ENCODE data around the genes ACIN1, CIROP, EFS, CMTM5, MYH6 and ZFHX2.

DNA sequence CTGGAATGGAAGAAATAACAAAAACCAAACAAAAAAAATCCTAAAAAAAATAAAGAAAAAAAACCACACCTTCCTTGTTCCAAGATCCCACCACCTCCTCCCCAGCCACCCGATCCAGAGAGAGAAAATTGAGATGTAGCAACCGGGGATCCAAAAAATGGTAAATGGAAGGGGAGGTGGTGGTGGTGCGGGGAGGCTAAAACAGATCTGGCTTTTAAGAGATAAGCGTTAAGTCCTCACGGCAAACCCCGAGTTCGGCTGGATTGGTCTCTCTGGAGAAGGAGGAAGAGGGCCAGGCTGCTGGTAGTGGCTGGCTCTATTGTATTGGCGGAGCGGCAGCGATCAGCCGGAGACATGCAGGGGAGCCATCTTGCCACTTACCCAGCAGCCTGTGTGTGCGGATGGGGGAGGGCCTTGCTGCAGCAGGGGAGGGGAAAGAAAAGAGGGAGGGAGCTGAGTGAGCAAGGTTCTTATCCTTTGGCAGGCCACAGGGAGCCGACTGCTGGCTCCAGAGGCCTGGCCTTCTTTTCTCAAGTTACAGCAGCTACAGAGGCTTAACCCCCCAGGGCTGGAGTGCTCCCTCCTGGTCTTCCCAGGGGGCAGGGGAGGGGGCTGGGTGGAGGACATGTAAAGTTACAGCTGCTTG, 14.0 kb upstream of the CDH24 start:
- PRO-cap = no peak
- RAMPAGE, long total RNA, 4 experiments = start-site peak on the minus strand in 1 of 4 experiments, centred at position 385 of the sequence, 90 reads per replicate

DNA sequence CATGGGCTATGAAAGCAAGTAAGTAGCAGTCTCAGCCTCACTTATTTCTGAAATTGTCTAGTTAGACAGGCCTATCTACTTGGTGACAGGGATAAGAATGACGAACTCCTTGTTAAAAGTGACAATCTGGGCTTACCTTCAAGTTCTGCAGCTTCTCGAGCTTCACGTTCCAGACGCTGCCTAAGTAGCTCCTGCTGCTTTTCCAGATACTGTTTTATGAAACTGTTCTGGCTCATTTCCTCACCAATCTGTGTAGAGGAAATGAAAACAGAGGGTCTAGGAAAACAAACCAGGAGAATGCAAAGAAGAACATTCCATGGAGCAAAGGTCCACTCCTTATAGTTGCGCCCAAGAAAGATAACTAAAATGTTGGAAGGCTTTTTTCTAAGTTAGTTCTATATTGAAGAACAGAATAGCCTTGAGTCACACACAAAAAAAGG, 4.5 kb downstream of the ACIN1 start:
- PRO-cap = no peak
- RAMPAGE, long total RNA, 4 experiments = start-site peak on the minus strand in 1 of 4 experiments, centred at position 160 of the sequence, 79 reads per replicate

DNA sequence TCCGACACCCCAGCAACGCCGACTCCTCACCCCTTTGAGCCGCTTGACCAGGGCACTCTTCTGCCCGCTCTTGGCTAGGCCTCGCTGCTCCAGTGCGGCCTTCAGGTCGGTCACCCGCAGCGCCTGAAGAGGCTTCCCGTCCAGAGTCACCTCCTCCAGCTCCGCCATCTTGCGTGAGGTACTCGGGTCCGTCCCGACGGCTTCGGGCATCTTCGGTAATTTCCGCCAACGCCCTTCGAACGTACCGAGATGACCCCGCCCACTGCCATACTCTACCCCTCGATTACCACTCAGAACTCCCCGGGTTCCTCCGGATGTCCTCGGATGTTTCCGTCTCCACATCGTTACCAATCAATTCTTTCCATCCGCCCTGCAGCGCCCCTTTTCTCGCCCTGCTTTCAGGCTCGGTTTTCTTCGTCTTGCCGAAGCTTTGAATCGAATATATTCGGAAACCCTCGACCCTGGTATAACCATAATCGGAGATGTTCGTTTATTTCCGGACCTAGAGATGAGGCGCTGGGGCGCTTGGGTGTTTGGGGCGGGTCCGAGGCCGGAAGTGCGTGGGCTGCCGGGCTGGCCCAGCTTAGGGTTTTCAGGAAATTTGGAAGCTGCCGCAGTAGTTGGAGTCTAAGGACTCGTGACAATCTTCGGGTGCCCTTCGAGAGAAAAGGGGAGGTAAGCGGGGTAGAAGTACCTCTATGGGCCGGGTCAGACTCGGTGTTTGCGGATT, at the start of gene ACIN1:
Gene ACIN1, minus strand, starts transcription at position 192 of the 730 bp plus-strand sequence.
- PRO-cap = unidirectional peak, minus-strand start at position 171 of the sequence
- RAMPAGE, long total RNA, 4 experiments = start-site peak on the plus strand in 4 of 4 experiments, centred at positions 572 to 594 of the sequence, 41 to 275 reads per replicate; start-site peak on the minus strand in 3 of 4 experiments, centred at positions 161 to 182 of the sequence, 86 to 544 reads per replicate

DNA sequence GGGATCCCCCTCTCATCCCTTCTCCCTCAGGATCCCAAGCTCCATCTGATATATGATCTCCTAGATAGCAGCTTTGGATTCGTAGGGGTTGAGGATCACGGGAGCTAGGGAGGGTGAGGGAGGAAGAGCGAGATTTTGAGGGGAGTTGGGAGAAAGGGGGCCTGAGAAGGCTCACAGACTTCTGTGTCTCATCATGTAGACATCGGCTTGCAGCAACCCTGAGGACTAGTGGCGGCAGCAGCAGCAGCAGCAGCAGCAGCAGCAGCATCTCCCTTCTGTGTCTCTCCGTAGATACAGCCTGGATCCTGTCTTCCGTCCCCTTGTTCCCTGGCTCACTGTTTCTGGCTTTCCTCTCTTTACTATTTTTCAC, at the start of gene CIROP:
Gene CIROP, minus strand, starts transcription at position 337 of the 370 bp plus-strand sequence.
- PRO-cap = no peak
- RAMPAGE, long total RNA, 4 experiments = no peak in any of the 4 experiments

GRCh38 chr14:23121295-23121886, 2.3 kb upstream of the CEBPE start:
- PRO-cap = no peak
- RAMPAGE, long total RNA, 4 experiments = no peak in any of the 4 experiments

DNA sequence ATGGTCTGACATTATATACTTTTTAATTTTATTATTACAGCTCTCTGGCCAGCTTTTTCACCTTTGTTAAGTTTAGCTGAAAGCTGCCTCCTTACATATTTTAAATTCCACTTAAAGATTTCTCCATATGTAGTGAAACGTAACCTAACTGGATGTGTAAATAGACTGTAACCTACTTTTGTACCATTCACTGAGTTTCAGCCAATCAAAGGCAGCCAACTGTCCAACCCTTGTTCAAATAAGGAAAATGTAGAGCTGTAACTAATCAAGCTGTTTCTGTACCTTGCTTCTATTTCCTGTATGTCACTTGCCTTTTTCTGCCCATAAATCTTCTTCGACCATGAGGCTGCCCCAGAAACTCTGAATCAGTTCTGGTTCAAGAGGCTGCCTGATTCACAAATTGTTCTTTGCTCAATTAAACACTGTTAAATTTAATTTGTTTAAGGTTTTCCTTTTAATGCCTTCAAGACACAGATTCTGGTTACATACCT, 6.3 kb downstream of the SLC7A8 start:
- PRO-cap = no peak
- RAMPAGE, long total RNA, 4 experiments = no peak in any of the 4 experiments

DNA sequence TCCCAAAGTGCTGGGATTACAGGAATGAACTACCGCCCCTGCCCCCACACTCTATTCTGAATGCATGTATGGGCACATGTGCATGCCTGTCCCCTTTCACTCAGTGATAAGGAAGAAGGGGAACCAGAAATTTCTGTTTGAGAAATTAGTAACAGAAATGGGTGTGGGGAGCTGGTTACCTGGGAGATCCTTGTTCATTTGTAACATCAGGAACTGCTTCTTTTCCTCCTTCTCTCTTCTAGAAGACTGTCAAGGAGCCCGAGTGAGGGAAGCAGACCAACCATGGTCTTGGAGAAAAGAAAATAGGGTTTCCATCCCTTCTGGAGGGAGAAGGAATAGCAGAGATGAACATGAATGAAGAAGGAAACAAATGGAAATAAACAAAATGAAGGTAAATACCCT, 3.4 kb downstream of the PPP1R3E start:
- PRO-cap = bidirectional peak, plus-strand start at position 241 of the sequence, minus-strand start at position 105 of the sequence
- RAMPAGE, long total RNA, 4 experiments = start-site peak on the plus strand in 3 of 4 experiments, centred at positions 201 to 242 of the sequence, 60 to 120 reads per replicate

DNA sequence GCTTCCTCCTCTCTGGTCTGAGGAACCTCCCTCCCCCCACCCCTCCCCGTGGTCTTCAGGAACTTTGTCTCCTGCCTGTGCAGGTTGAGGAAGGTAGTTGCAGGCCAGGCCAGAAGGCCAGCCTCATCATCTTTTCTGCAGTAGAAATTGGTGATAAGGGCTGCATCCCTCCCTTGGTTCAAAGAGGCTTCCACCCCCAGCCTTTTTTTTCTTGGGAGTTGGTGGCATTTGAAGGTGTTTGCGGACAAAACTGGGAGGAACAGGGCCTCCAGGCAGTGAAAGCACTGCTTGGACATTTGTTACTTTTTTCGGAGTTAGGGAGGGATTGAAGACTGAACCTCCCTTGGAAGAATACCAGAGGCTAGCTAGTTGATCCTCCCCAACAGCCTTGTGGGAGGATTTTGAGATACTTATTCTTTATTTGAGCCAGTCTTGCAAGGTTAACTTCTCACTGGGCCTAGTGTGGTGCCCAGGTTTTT, 3.1 kb downstream of the PABPN1 start:
- PRO-cap = no peak
- RAMPAGE, long total RNA, 4 experiments = start-site peak on the plus strand in 1 of 4 experiments, centred at positions 75 to 218 of the sequence, 16 to 72 reads per replicate

DNA sequence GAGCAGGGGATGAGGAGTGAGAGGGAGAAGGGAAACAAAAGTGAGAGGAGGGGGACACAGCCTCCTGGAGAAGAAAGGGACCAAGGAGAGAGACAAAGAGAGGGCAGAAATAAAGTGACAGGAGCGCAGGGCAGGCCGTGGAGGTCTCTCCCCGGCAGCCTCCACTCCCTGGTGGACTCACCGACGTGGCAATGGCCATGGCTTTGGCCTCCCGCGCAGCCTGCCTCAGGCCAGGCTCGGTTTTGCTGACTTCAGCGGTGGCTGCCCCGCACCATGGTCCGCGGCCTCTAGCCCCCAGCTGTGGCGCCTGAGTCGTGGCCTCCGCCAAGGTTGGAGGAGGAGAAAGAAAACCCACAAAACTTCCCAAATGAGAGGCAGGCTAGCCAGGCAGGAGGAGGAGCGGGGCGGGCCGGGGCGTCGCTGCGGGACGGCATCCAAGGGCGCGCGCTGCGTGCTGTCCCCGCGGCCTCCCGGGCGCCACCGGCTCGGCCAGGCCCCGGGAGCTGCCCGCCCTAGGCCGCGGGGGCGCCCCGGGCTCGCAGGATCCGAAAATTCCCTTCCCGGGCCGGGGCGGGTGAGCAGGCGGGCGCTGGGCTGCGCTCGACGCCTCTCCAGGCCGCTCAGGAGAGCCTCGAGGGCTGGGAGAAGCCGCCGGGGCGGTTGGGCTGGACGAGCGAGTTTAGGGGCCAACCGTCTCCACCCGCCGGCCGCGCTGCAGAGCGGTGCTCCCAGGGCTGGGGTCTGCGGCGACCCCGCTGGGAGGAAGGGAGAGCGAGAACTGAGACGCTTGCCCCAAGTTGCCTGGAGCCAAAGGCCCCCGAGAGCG, at the start of gene EFS:
Gene EFS, minus strand, starts transcription at position 346 of the 826 bp plus-strand sequence.
- PRO-cap = bidirectional peak, plus-strand start at position 480 of the sequence, minus-strand start at position 302 of the sequence; bidirectional peak, plus-strand start at position 693 of the sequence, minus-strand start at position 576 of the sequence
- RAMPAGE, long total RNA, 4 experiments = no peak in any of the 4 experiments

GRCh38 chr14:23376436-23377368, at the start of gene CMTM5:
CMTM5 (plus strand) TSS chr14:23377046.
- PRO-cap = no peak
- RAMPAGE, long total RNA, 4 experiments = no peak in any of the 4 experiments

DNA sequence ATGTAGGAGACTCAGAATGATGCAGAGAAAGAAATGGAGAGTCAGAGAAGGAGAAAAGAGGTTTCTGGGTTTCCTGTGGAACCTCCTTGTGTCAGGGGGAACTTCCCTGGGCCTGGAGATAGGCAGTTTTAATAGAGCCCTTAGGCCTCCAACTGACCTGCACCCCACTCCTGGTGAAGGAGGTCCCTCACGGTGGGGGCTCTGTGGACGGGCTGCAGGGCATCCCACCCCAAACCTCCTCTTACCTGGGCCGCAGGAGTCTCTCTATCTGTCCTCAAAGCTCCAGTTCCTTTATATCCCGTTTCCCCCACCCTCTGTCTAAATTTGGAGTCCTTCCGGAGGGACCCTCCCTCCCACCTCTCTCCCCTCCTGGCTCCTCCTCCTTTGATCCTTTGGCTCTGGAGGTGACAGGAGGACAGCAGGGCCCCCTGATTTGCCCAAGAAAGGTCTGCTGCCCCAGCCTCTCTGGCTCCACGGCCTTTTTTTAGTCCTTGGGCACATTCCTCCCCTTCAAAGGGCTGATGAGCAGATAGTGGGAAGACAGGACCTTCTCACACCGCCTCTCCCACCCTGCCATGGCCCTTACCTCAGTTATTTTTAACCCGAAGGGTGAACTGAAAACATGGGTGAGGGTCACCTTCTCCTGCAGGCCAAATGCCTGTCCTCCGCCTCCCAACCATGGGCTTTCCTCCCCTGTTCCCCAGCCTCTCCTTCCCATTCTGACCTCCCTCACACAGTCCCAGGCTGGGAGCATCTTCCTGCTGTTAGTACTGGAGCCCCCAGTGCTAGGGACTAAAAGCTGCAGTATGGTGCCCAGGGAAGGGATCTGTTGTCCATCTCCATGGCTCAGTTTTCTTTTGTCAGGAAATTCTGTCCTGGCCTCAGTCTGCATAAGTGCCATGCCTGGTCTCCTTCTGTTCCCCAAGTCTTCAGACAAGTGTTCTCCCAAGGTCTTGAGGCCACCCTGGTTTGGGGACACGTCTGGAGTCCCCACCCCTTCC, at the start of gene MYH6:
Gene MYH6, minus strand, starts transcription at position 266 of the 1,001 bp plus-strand sequence.
- PRO-cap = no peak
- RAMPAGE, long total RNA, 4 experiments = no peak in any of the 4 experiments

GRCh38 chr14:23436795-23437412, 1.4 kb upstream of the MYH7 start:
- PRO-cap = no peak
- RAMPAGE, long total RNA, 4 experiments = no peak in any of the 4 experiments

DNA sequence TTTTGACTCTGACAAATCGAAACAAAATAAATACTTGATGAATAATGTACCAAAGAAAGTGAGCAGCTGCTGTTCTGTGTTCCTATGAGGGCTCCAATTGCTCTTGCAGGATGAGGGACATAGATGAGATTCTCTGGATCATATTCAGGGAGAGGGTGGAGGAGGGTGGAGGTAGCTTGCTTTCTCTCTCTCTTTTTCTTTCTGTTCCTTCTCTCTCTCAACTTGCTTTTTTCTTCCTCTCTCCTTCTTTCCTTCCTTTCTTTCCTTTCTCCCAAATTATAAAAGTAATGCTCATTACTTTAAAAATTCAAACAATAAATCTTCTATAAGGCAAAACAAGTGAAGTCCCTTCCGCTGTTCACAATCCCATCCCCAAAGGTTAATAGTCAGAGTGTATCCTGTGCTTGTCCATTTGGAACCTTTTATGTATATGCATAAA, 8.9 kb upstream of the MYH7 start:
- PRO-cap = no peak
- RAMPAGE, long total RNA, 4 experiments = no peak in any of the 4 experiments

- PRO-cap = no peak
- RAMPAGE, long total RNA, 4 experiments = no peak in any of the 4 experiments
Observed at GRCh38 chr14:23512779-23513380, 38.7 kb downstream of the ZFHX2 start.

DNA sequence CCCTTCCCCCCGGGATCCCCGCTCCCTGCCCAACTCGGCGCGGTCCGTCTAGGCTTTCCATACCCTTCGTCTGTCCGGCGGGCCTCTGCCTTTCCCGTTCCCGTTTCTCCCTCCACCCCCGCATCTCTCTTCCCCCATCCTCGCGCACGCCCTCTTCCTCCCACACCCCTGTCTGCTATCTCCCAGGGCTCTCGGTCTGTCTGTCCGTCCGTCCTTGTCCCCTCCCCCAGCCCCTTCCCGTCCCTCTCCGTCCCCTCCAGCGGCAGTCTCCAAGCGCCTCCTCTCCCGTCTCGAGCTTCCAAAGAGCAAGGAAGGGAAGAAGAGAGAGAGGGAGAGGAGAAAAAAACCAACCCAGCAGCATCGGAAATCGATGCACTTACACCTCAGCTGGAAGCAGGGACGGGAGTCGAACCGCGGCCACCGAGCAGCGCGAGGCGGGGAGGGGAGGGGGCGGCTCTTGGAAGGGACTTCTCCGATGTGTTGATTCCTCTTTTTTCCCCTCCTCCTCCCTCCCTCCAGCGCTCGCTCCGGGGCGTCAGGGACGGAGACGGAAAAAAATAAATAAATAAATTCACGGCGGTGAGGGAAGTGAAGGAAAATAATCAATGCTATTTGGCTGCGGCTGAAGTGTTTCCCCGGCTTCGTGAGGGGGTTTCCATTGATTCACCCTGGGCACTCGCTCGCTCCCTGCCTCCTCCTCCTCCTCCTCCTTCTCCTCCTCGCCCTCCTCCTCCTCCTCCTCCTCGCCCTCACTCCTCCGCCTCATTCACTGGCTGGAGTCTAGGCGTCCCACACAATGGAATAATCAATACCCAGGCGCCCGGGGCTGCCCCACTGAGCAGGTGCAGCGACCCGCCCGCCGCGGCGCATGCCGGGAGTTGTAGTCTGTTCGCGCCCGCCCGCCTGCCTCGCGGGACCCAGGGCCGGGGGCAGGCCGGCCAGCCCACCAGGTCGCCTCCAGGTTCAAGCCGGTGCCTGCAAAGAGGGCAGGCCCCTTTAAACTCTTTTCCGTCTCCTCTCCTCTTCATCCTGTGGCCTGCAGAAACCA, at the start of gene ZFHX2:
Gene ZFHX2, minus strand, starts transcription at position 803 of the 1,048 bp plus-strand sequence.
- PRO-cap = unidirectional peak, minus-strand start at position 721 of the sequence
- RAMPAGE, long total RNA, 4 experiments = no peak in any of the 4 experiments

GRCh38 chr14:23931762-23932134, 21.8 kb upstream of the DHRS4 start:
- PRO-cap = no peak
- RAMPAGE, long total RNA, 4 experiments = no peak in any of the 4 experiments

DNA sequence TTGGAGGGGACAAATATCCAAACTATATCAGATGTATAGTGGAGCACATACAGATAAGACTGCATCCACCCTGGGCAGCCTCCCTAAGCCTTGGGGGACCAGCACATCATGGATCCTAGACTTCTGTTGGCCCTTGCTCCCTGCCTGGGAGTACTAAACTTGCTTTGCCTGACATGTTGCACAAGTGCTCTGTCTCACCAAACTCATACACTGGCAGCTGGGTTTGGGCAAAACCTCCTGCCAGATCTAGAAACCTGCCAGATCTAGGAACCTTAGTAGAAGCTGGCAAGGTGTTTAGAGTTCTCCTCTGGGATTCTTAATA, 18.4 kb upstream of the DHRS4 start:
- PRO-cap = unidirectional peak, minus-strand start at position 145 of the sequence
- RAMPAGE, long total RNA, 4 experiments = no peak in any of the 4 experiments

GRCh38 chr14:24005965-24006483, 17.3 kb downstream of the DHRS4L2 start:
- PRO-cap = no peak
- RAMPAGE, long total RNA, 4 experiments = no peak in any of the 4 experiments

- PRO-cap = no peak
- RAMPAGE, long total RNA, 4 experiments = no peak in any of the 4 experiments
Observed at GRCh38 chr14:24061395-24062059, 9.7 kb downstream of the CARMIL3 start.

DNA sequence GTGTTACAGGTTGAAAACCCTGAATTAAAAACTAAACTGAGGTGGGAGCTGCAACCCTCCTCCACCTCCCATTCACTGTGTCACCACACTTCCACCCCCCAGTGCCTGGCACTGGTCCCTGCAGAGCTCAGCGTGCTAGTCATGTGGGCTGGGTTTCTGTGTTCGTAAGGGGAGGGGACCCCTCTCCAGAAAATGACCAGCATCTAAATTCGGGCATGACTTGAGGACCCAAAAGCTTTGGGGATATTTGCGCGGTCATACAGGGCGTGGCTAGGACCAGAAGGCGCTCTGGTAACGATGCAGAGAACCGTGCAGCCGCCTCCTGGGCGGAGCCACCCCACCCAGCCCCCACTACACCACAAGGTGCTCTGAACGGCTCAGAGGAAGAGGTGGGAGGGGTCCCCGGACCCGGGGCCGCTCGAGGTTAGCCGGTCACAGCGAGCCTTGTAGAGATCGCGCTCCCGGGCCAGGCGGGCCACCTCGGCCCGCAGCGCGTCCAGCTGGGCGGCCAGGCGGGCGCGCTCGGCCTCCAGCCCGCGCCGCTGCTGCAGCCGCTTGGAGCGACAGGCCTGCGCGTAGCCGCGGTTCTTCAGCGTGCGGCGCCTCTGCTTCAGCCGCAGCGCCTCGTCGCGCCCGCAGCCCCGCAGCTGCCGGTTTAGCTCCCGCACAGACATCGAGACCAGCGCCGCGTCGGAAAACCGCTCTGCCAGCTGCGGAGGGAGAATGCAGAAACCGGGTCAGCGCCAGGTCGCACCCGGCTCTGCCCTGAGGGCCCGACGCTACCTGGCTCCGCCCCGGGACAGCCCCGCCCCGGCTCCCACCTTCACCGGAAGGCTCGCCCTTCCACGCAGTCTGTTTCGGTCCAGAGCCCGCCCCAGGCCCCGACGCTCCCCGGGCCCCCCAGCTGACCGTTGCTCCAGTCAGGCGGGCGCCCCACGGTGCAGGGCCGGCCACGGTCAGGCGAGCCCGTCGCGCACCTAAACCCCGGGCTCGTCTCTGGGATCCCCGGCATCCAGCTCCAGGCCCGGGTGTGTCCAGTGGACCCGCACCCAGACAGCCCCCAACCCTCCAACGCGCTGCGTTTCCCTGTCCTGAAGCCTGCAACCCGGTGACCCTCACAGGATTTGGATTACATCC, 9.9 kb downstream of the CPNE6 start:
- PRO-cap = no peak
- RAMPAGE, long total RNA, 4 experiments = no peak in any of the 4 experiments